Measurements from ENCODE around the genes KDM5A and CCDC77.

GRCh38 chr12:17820-18388 is 48.7 kb upstream of the IQSEC3 start:
- PRO-cap: no peak

DNA sequence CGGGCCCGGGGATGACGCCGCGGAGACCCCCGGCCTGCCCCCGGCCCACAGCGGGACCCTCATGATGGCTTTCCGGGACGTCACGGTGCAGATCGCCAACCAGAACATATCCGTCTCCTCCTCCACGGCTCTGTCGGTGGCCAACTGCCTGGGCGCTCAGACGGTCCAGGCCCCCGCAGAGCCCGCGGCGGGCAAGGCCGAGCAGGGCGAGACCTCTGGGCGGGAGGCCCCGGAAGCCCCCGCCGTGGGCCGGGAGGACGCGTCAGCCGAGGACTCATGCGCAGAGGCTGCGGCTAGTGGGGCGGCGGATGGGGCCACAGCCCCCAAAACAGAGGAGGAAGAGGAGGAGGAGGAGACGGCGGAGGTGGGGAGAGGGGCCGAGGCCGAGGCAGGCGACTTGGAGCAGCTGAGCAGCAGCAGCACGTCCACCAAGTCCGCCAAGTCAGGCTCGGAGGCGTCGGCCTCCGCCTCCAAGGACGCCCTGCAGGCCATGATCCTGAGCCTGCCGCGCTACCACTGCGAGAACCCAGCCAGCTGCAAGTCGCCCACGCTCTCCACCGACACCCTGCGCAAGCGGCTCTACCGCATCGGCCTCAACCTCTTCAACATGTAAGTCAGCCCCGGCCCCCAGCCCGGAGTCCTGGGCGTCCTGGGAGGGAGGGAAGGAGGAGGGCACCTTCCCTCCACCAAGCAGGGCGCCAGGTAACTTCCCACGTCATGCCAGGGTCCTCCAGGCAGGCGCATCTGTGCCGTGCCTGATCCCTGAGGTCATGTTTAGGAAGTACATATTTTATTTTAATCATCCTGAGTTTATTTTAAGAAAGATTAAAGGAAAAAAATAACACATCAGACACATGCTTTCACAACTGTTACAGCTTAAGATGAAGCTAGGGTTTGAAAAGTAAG is 72.4 kb downstream of the IQSEC3 start:
- PRO-cap: no peak

GRCh38 chr12:182007-183035 is 31.6 kb downstream of the SLC6A12 start:
- PRO-cap: no peak

DNA sequence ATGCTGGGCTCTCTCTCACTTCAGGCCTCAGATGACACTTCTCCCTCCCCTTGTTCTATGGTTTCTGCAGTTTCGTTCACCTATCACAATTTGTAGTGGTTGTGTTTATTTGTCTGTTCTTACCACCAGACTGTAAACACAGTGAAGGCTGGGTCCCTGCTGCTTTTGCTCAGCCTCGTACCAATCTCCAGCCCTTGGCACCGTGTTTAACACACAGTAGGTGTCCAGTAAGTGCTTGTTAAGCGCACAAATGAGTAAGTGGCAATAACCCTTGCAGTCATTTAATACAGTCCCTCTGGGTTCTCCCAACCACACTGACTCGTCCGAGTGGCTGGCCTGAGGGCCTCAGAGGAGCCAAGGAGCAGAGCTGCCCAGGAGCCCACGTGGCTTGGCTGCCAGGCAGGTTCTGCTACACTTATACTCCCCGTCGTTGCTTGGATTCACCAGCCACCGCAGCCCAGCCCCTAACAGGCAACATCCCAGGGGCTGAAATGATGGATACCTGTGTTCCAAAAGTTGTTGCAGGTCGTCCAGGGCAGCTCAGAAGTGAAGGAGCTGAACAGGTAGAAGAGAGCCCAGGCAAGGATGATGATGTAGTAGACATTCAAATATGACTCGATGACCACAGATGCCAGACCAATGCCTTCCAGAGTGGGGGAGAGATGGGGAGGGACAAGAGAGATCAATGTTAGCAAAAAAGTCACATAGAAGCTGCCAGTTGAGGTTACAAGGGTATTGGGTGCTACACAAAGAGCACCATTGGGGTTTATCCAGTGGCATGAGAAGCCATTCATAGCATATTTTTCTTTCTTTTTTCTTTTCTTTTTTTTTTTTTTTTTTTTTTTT is 11.5 kb downstream of the SLC6A12 start:
- PRO-cap: no peak

DNA sequence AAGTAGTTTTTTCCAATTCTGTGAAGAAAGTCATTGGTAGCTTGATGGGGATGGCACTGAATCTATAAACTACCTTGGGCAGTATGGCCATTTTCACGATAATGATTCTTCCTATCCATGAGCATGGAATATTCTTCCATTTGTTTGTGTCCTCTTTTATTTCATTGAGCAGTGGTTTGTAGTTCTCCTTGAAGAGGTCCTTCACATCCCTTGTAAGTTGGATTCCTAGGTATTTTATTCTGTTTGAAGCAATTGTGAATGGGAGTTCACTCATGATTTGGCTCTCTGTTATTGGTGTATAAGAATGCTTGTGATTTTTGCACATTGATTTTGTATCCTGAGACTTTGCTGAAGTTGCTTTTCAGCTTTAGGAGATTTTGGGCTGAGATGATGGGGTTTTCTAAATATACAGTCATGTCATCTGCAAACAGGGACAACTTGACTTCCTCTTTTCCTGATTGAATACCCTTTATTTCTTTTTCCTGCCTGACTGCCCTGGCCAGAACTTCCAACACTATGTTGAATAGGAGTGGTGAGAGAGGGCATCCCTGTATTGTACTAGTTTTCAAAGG is 16.9 kb downstream of the KDM5A start:
- PRO-cap: no peak

GRCh38 chr12:377617-378075 is 11.5 kb downstream of the KDM5A start:
- PRO-cap: unidirectional peak, plus-strand start at chr12:377866

- PRO-cap: bidirectional peak, plus-strand start at chr12:389350, minus-strand start at chr12:389284; bidirectional peak, plus-strand start at chr12:389398, minus-strand start at chr12:389402; bidirectional peak, plus-strand start at chr12:389640, minus-strand start at chr12:389452
Measured at GRCh38 chr12:389151-389869, at the start of gene KDM5A. KDM5A (minus strand) TSS chr12:389320.

- PRO-cap: bidirectional peak, plus-strand start at chr12:401644, minus-strand start at chr12:401450
Measured at GRCh38 chr12:401263-402072, at the start of gene CCDC77. CCDC77 (plus strand) TSS chr12:401644.

- PRO-cap: no peak
Measured at GRCh38 chr12:402073-402482, 634 bp downstream of the CCDC77 start.

DNA sequence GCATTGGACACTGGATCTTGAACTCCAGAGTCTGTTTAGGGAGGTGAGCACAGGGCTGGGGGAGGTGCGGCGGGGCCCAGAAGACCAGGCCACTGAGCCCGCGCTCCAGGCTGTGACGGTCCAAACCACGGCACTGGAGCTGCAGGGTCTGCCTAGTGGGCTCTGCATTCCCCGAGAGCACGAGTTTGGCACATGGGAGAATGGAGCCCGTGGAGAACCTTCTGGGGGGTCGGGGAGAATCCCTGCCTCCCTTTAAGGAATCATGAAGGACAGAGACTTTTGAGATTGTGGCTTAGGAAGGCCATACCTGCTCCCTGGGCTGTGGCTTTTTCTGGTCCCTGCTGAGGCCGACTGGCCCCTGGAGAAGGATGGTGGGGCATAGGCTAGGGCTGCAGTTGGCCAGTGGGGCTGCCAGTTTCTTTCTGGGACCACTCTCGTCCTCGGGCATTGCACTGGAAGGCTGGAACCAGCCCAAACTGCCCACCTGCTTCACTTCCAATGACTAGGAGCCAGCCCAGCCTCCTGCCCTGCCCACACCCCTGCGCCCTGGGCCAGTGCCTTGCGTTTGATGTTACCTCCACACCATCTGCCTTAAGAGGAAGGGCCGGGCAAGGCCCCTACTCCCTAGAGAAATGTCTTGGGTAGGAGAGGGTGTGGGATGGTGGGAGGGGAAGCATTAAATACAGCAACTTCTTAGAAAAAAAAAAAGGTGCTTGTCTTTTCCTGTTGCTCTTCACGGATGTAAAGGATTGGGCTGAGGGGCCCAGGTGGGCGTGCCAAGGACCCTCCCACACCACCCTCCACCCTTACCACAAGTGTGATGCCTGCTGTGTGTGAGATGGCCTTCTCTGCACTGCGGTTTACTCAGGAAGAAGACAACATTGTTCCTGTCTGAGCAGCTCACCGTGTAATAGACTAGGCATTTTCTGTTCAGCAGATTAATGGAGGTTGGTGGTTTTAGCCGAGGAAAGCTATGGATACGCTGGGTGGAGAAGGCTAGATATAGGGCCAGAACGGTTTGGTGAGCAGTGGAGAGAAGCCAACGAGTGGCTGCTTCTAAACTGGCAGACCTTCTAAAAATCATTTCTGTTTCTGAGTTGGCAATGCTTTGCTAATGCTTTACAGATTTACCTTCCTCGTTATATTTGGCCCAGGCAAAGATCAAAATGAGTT is 100.1 kb downstream of the NINJ2 start:
- PRO-cap: no peak

- PRO-cap: no peak
Measured at GRCh38 chr12:577970-578377, 85.3 kb downstream of the NINJ2 start.

GRCh38 chr12:581231-581900 is 81.9 kb downstream of the NINJ2 start:
- PRO-cap: no peak

- PRO-cap: no peak
Measured at GRCh38 chr12:663733-664130, 487 bp upstream of the NINJ2 start.

DNA sequence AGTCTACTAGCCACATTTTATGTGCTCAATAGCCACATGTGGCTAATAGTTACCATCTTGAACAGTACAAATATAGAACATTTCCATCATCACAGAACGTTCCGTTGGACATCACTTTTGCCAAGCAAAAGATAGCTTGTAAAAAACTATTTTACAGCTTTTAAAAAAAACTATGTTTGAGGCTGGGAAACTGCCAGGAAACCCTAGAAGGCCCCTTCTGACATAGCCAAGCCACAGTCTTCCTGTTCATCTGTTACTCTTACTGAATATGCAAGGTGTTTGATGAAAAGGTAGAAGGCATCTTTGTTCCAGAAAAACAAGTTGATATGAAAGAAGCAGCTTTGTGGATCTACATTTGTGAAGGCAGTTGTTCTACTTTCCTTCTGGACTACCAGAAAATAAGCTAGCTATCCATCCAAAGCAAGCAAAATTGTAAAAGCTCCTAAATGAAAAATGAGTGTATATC is 23.6 kb upstream of the WNK1 start:
- PRO-cap: no peak

- PRO-cap: no peak
Measured at GRCh38 chr12:829950-830418, 77.6 kb downstream of the WNK1 start.

DNA sequence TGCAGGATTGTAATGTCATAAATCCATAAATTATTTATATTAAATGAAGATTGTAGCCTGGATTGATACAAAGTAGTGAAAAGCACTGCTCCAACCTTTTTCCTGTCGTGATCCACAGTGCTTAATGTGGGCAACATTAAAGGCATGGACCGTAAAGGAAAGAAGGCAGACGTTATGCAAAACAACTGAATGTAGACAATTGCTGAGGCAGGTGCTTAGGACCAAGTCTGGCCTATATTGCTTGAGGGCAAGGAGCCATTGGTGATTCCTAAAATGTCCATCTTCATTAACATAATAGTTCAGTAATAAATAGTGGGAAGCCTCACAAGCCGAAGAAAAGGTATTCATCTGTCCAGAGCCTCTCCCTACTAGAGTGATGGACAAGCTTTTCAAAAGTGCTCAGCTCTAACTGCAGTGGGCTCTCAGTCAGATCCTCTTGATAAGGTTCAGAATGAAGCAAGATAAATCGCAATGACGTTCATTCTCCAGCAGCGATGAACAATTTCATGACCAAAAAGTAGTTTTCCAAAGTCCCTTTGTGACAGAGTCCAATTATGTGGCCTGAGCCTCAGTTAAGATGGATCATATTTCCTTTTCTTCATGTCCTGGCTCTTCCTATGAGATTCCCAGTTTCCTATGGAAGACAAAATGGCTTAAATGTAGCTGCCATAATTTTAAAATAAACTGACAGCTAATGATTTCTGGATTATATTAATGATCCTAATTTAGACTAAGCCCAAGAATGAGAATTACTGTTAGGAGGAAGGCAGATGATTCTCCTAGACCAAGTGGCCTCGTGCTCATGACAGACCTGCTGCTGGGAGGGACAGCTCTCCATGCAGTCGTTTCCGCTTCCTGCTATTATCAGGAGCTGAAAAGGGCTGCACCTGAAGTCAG is 36.4 kb downstream of the RAD52 start:
- PRO-cap: no peak

DNA sequence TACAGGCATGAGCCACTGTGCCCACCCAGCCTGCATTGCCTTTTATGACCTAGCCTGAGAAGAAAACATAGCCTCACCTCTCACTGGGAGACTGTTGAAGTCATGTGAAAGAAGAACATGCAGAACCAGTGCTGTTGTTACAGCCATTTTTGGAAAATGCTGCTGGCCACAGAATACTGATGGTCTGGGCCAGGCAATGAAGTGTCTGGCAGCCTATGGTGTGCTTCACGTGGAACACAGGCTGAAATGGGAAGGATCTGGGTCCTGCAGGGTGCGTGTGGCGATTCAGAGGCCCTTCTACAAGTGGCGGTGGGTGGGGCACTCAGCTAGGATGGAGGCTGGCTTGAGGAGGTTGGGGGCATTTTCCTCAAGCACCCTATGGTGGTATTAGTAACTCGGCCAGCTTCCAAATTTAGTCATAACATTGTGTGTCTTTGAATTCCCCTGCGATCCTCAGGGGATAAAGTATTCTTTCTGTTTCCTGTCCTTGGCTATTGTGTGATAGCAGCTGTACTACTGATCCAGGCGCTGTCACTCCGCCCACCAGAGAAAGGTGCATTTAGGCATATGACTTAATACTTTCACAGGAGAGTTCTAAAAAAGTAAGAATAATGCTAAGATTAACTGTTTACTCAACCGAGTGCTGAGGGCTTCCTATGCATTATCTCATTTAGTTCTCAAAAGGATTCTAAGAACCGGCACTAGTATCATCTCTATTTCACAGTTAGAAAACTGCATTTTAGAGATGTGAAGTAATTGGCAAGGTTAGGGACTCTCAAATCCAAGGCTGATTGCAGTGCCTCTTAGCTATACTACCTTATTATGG is 9.2 kb upstream of the RAD52 start:
- PRO-cap: no peak

- PRO-cap: no peak
Measured at GRCh38 chr12:1139324-1139844, 148.4 kb downstream of the ERC1 start.

- PRO-cap: no peak
Measured at GRCh38 chr12:1318415-1319181, 275.8 kb downstream of the FBXL14 start.

- PRO-cap: no peak
Measured at GRCh38 chr12:1347999-1348269, 246.4 kb downstream of the FBXL14 start.